A673 (cell line): Measurements from ENCODE around the gene TMEM72.

DNA sequence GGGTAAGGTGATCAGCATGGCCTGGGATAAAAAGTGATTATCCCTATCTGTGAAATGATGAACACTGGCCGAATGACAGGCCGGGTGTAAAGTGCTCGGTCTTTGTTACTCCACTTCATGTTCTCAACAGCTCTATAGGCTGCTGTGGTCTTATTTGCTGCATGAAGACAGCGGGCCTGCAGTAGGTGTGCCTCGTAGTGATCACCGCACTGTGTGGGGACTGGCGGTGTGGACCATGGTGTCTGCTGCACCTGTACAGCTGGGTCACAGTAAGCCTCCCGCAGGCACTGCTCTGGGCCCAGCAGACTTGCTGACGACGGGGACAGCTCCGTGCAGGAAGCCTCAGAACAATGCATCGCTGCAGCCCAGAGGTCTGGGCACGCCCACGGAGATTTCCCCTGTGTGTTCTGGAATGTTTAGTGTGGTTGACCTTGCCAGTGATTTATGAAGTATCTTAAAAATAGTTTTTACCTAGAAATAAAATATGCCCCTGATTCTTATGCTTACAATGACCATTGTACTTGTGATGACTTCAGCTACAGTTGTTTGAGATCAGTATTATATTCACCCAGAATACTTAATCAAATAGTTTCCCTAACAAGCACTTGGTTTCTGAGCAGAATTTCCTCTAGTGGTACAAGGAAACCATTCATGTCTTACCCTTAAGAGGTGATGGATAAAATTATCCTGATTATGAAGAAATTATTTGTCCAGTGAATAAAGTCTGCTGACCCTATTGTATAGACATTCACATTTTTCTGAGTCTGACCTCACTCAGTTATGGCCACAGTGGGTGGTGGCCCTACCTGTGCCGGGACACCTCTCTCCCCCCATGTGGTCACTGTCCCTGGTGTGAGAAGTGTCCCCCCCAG lies 59.2 kb upstream of the ZNF32 start:
- PRO-cap = no peak

- PRO-cap = no peak
Observed at GRCh38 chr10:44827778-44828204, 83.3 kb upstream of the TMEM72 start.

GRCh38 chr10:44865438-44866009 lies 45.6 kb upstream of the TMEM72 start:
- PRO-cap = no peak

- PRO-cap = no peak
Observed at GRCh38 chr10:44878562-44879042, 32.5 kb upstream of the TMEM72 start.

DNA sequence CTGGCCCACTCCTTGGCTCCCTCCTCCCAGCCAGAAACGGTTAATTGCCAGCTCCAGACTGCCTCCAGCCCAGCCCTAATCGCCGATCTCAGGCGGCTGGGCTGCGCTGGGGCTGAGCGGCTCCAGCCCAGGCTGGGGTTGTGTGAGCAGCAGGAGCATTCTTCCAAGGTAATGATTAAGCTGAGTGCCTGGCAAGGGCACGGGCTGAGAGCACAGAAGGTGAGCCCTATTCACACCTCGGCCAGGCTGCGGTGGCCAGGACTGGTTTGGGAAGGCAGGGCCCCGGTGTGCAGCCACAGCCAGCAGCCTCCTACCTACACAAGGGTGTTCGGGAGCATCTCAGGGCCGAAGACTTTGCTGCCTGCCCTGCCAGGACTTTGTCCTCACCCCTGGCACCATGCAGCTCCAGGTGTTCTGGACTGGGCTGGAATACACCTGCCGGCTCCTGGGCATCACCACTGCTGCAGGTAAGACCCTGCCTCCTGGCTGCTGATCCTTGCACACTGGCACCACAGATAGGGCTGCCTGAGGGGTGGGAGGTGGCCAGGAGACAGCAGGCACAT lies at the start of gene TMEM72:
TSS of gene TMEM72 (plus strand) at position 222 of the 563 bp plus-strand sequence.
- PRO-cap = no peak

DNA sequence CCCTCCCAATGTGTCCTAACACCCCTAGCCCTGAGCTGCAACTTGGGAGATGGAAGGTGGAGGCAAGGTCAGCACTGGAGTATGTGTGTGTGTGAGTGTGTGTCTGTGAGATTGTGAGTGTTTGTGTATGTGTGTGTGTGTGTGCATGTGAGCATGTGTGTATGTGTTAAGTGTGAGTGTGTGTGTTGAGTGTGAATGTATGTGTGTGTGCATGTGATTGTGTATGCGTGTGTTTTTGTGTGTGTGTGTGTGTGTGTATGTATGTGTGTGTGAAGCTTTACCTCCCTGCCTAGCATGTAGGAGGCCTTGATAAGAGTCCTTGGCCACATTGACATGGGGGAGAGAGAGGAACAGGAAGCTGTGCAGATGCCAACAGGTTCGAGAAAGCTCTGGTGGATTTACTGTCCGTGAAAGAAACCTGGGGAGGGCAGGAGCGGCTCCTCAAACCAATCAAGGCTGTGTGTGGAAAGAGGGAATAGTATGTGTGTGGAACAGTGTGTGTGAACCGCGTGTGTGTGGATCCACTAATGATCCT lies 9.3 kb downstream of the RASSF4 start:
- PRO-cap = no peak

DNA sequence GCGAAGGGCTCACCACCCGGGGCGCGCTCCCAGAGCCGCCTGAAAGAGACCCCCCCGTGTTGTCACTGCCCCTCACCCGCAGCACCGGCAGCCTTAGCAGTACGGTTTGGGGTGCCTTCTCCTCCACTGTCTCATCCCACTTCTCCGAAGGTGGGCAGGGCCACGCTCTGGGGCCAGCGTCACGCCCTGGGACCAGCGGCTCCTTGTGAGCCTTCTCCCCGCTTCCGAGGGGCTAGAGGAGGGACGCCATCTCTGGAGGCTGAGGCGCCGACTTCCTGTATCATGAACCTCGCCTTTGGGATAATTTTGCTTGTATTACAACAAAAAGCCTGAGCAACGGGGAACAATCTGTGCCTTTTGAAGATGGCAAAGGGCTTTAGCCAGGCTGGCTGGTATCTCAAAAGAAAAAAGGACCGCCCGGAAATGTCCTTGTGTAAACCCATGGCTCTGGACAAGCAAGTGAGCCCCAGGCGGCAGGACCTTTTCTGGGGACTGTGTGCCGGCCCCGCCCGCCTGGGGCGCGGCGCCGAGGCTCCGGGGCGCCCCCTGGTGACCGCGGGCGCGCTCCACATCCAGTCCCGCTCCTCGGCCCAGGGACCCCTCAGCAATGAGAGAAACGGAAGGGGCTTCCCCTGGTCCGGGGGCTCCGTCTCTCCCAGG lies 3.9 kb downstream of the DEPP1 start:
- PRO-cap = bidirectional peak, plus-strand start at position 575 of the sequence, minus-strand start at position 487 of the sequence

DNA sequence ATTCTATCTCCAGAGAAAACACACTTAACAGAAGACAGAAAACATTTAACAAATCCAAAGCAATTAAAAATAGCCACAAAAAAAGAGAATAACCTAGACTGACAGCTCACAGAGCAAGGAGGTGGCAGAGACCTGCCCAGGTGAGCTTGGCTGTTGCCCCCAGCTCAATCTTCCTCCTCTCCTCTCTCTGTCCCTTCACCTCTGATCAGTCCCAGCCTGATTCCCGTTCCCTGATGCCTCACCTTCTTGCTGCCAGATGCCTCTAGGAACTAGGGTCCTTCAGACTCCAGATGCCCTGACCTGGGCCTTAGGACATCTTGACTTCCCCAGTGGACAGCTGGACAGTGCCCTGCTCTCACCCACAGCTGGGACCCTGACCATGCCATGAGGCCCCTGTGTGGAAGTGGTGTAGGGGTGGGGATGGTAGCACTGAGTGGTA lies 2.3 kb downstream of the DEPP1 start:
- PRO-cap = no peak

GRCh38 chr10:45376548-45377097 lies 2.6 kb downstream of the ALOX5 start:
- PRO-cap = no peak

DNA sequence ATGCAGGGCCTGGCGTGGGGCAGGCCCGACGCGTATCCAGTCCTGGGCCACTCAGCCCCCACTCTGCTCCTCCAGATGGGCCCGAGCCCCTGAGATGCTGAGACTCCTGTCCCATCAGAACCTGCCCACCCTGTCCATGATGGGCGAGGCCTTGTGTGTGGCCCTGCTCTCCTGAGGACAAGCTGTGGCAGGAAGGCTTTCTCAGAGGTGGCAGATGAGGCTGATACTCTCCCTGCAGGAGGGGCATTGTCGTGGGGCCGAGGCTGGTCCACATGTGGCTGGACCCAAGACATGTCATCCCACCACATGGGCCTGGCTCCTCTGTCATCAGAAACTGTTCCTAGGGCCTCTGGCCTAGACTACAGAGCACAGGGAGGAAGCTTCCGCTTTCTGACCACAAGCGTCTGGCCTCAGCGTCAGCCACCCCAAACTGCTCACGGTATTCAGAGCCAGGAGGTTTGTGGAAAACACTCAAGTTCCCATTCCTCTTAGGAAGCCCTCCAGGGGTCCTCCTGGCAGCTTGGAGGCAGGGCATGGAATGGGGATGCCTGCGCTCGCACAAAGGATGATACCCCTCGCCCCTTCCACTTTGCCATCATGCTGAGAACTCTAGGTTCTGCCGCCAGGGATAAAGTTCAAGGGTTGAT lies 6.1 kb downstream of the ALOX5 start:
- PRO-cap = no peak

DNA sequence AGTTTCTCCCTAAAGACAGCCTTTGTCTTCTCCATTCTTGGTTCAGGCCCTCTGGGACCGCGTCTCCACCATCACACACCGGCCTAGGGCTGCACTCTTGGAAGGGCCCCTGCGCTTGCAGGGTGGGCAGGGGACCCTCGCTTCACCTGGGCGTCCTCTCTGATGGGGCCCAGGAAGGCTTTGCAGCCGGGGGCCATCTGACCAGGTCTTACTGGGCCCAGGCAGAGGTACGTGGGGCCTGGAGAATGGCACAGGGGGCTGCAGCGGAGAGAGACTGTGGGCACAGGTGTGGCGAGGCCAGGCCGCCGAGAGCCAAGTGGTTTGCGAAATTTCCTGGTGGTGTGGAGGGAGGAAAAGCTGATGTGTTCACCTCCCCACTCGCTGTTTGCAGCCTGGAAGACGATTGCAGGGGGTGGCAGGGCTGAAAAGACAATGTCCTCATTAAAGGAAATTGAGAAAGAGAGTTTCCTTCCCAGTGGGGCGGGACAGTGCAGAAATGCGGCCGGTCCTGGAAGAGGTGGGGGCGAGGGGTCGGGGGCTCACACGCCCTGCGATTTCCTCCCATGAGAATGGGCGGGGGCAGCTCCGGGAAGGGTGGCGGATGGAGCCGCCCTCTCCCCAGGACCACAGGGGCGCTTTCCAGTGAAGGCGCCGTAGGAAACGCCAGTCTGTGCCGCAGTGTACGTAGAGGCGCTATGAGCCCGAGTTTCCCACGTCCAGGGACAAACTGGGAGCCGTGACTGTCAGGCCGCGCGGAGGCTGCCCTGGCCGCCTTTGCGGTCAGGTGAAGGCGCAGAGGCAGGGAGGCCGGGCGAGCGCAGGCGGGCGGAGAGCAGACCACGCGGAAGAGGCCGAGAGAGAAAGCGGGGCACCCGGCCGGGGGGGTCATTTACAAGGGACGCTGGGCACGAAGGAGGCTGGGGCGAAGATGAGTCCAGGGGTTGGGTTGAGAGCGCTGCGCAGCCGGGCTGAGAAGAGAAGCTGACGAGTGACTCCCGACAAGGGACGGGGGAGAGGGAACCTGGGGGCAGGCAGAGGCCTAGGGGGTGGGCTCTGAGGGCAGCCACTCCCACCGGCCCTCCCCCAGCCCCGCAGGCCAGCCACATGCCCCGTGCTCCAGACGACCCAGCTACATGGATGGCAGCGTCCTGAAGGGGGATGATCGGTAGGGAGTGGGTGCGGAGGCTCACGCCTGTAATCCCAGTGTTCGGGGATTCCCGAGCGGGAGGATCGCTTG lies 44.8 kb downstream of the ALOX5 start:
- PRO-cap = no peak

- PRO-cap = no peak
Observed at GRCh38 chr10:45460445-45460831, 74.7 kb downstream of the MARCHF8 start.

DNA sequence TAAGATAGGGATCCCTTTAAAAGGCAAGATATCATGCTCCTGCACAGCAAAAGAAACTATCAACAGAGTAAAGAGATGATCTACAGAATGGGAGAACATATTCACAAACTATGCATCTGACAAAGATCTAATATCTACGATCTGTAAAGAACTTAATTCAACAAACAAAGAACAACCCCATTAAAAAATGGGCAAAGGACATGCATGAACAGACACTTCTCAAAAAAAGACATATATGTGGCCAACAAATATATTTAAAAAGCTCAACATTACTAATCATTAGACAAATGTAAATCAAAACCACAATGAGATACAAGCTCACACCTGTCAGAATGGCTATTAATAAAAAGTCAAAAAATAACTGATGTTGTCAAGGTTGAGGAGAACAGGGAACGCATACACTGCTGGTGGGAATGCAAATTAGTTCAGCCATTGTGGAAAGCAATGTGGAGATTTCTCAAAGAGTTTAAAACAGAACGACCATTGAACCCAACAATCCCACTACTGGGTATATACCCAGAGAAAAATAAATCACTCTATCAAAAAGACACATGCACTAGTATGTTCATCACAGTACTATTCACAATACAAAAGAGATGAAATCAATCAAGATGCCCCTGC lies 19.2 kb downstream of the ZFAND4 start:
- PRO-cap = no peak

- PRO-cap = no peak
Observed at GRCh38 chr10:46020733-46021281, 9.6 kb downstream of the NCOA4 start.

- PRO-cap = no peak
Observed at GRCh38 chr10:46539749-46540063, 16.8 kb downstream of the GPRIN2 start.

- PRO-cap = no peak
Observed at GRCh38 chr10:46556908-46557350, 471 bp upstream of the GPRIN2 start.

GRCh38 chr10:46597523-46598217 lies 18.7 kb downstream of the SYT15 start:
- PRO-cap = no peak

- PRO-cap = no peak
Observed at GRCh38 chr10:47137682-47138043, 162.3 kb upstream of the GDF10 start.

DNA sequence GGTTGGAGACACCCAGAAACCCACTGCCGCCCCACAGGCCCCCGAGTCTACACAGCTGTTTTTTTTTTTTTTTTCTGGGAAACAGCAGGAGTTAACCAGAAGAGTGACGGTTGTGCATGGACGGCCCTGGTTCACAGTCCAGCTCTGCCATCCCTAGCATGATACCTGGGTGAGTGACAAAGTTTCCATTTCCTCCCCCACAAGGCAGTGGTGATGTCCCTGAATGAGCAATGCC lies 154.5 kb upstream of the GDF10 start:
- PRO-cap = no peak

GRCh38 chr10:47318905-47319270 lies 3.4 kb upstream of the GDF2 start:
- PRO-cap = no peak